SK-N-SH (cell line): ENCODE measurements around a stretch of chr6.

DNA sequence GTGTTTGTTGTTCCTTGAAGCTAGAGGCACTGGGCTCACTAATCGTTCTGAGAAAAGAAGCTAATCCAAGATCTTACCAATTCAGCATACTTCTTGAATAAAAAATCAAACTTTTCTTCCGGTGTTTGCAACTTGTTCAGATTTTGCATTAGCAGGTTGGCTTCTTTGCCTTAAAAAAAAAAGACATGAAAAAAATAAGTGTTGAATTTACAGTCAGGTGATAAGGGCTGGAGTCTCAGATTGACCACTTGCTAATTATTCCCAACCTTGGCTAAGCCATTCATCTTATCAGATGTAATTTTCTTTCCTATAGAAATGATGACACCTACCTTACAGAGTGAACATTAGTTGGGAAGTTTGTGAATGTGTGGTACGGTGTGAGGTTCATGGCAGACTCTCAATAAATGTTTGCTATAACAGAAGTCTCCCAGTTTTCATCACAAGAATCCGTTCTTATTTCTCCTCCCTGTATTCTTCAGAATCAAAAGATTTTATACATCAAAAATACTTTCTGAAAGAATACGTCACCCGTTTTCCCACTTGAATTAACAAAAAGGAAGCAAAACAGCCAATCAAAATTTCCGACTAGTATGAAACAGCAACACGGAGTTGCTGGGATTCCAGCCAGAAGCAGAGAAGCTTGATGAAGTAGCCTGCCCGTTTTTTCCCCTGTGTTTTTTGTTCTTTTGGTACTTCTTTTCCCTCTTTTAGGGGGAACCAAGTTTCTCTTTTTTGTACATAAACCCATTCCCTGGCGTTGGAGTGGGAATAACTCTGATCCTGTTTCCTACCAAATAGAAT is 14.8 kb downstream of the TXLNB start:
- RRBS, result no CpG with 5 or more reads among the region's 10 CpGs
CAGE:
- cytosol, long polyA plus RNA, result no peak
- long polyA plus RNA, result no peak
- nucleus, long polyA plus RNA, result no peak

DNA sequence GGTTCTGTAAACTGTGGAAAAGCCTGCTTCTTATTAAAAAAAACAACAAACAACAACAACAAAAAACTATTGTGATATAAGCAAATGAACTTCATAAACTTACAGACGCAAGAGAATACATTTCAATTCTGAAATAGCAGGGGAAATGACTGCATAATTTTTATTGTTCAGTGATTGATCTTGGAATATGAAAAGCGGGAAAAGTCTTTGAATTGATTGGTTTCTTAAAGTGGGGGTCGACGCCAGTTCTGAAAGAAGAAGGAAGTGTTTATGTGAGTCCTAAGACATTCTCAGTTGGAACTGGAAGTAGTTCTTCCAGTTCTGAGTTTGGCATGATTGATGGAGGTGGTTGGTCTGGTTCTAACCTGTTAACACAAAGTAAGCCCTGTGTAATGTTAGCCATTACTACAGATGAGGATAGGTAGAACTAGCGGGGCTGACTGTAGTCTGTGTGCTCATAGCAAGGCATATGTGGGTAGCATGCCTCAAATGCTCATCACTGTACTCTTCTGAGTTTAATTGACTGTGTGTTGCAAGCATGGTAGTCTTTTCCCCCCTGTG is 25.1 kb downstream of the CITED2 start:
- RRBS, result no CpG with 5 or more reads among the region's 5 CpGs
CAGE:
- cytosol, long polyA plus RNA, result no peak
- long polyA plus RNA, result no peak
- nucleus, long polyA plus RNA, result no peak

DNA sequence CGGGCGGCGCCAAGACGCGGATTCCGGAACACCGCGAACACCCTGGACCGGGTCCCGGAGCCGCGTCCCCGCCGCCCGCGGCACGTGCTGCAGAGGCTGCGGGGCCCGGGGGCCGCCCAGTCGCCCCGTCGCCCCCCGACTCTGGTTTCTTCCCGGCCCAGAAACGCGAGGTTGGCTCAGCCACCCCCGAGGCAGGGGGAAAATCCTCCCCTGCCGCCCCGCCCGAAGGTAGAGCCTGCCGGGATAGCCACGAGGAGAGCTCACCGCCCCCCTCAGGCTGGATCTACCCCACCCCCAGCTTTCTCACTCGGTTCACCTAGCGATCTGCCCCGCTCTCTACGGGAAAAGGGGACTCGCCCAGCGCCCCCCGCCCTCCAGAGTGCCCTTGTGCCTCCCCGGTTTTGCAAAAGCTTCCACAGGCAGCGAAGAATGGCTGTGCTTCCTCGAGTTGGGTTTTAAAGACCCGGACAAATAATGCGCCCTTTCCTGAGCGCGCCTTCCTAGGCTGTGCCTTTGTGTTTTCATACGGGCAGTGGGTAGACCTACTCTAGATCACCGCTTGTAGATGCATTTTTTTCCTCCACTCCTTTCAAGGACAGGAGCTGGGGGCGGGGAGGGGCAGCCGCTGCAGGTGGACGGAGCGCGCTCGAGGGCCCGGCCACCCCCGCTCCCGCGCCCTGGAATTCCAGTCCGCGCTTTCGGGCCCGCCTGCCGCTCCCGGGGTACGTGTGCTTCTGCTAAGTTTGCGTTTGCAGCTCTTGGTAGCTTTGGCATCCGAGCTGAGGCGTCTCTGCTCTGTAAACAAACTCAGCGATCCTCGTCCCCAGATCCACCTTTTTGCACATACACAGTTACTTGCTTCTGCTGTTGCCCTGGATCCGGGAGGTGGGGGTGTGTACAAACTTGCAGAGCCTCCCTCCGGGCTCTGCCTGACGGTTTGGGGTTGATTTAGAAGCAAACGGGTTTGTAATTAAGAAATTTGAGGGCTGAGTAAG is 564 bp upstream of the CITED2 start:
- RRBS, result 1% methylated on average over 43 of the region's 76 CpGs
CAGE:
- cytosol, long polyA plus RNA, result no peak
- long polyA plus RNA, result no peak
- nucleus, long polyA plus RNA, result no peak

GRCh38 chr6:139376513-139377082 is 2.1 kb upstream of the CITED2 start:
- RRBS, result no CpG with 5 or more reads among the region's 5 CpGs
CAGE:
- cytosol, long polyA plus RNA, result no peak
- long polyA plus RNA, result no peak
- nucleus, long polyA plus RNA, result no peak

DNA sequence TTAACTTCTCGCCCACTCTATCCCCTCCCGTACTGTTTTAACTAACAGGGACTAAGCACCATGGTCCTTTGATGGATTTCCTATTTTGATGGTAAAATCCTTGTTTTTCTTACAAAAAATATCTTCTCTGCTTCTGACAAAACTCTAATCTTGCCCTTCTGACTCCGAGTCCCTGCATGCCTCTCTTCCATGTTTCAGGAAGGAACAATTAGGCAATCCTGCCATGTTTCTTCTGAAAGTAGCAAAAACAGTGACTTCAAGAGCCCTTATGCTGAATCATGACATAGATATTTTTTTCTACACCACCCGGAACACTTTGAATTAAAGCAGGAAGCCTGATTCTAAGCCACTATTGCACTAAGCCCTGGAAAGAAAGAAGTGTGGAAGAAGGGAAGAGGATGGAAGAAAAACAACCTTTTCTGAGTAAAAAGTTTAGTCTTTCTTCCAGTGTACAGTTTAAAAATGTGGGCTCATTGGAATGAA is 159.1 kb upstream of the CITED2 start:
- RRBS, result no CpG with 5 or more reads among the region's 4 CpGs
CAGE:
- cytosol, long polyA plus RNA, result no peak
- long polyA plus RNA, result no peak
- nucleus, long polyA plus RNA, result no peak

DNA sequence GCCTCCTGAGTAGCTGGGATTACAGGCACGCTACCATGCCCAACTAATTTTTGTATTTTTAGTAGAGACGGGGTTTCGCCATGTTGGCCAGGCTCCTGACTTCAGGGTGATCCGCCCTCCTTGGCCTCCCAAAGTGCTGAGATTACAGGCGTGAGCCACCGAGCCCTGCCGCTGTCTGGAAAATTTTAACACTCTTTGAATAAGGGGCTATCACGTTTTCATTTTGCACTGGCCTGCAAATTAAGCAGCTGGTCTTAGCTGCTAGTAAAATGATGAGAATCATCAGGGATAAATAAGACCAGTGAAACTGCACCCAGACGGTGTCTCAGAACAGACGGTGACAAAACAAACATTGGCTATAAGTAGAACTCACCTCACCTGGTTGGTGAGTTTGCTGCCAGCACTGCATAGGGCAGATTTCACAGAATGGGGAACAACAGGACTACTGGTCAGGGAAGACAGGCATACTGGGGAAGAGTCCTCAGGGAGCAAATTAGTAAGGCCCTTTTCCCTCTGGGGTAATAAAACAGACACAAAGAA is 175.8 kb upstream of the CITED2 start:
- RRBS, result no CpG with 5 or more reads among the region's 10 CpGs
CAGE:
- cytosol, long polyA plus RNA, result no peak
- long polyA plus RNA, result no peak
- nucleus, long polyA plus RNA, result no peak

DNA sequence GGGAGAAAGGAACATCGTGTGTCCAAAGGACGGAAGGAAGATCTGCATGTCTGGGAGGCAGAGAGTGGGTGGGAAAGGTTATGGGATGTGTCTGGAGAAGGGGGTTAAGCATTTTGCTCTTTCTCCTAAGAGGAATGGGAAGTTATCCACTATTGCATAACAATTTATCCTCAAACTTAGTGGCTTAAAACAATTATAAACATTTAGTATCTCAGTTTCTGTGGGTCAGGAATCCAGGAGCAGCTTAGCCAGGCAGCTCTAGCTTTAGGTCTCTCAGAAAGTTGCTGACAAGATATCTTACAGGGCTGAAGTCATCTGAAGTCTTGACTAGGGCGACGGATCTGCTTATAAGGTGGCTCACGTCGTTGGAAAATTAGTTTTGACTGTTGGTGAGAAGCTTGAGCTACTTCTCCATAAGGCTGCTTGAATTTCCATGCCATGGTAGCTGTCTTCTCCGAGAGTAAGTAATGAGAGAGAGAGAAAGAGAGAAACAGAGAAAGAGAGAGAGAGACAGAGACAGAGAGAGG is 229.3 kb upstream of the CITED2 start:
- RRBS, result no CpG with 5 or more reads among the region's 7 CpGs
CAGE:
- cytosol, long polyA plus RNA, result no peak
- long polyA plus RNA, result no peak
- nucleus, long polyA plus RNA, result no peak

DNA sequence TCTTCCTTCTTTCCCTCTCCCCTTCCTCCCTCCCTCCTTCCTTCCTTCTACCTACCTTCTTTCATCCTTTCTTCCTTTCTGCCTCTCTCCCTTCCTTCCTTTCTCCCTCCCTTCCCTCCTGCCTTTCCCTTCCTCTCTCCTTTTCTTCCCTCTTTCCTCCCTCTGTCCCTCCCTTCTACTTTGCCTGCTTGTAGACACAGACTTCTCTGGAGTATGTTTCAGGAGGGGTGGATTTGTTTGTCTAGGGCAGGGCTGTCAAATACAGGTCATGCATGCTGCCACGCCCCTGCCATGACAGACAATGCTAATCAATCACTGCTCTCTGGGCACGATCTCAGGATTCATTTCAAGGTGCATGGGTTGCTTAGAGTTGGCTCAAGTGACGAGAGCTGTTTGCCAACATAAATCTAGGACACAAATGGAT is 281.6 kb upstream of the CITED2 start:
- RRBS, result no CpG with 5 or more reads among the region's 3 CpGs
CAGE:
- cytosol, long polyA plus RNA, result no peak
- long polyA plus RNA, result no peak
- nucleus, long polyA plus RNA, result no peak

DNA sequence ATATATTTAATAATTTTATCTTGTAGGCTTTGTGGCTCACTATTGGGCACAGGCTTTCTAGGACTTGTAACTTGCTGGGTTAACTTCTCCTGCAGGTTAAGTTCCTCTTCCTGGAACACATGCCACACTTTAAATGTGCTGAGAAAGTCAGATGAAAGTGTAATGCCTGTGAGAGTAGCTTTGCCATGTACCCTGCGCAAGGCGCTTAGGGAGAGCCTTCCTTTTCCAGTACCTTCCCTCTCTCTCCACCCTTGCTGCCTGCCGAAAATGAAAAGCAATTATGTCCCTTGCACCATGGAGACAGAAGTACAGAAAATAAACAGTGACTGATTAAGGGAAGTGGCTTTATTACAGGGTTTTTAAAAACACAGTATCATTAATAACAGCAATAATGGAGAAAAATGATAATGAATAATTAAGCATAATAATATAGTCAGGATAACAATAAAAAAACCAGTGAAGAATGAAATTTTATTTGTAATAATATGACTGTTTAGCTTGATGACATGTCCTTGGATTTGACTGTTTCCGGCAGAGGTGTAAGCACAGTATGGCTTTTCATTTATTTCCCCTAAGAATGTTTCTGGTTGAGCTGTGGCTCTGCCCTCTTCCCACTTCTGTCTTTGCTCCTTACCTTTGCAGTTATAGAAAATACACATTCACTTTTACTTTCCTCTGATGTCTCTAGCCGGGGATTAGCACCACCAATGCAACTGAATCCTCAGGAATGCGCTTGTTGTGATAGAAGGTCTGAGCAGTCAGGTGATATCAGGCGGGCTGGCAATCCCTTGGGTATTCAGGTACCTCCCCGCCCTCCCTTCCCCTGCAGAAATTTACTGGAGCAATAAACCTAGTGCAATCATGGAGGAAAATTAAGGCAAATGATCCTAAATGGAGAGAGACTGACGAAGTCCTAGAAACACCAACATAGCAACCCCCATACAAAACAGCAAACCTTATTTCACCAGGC is 472.4 kb upstream of the CITED2 start:
- RRBS, result no CpG with 5 or more reads among the region's 9 CpGs
CAGE:
- cytosol, long polyA plus RNA, result no peak
- long polyA plus RNA, result no peak
- nucleus, long polyA plus RNA, result no peak

DNA sequence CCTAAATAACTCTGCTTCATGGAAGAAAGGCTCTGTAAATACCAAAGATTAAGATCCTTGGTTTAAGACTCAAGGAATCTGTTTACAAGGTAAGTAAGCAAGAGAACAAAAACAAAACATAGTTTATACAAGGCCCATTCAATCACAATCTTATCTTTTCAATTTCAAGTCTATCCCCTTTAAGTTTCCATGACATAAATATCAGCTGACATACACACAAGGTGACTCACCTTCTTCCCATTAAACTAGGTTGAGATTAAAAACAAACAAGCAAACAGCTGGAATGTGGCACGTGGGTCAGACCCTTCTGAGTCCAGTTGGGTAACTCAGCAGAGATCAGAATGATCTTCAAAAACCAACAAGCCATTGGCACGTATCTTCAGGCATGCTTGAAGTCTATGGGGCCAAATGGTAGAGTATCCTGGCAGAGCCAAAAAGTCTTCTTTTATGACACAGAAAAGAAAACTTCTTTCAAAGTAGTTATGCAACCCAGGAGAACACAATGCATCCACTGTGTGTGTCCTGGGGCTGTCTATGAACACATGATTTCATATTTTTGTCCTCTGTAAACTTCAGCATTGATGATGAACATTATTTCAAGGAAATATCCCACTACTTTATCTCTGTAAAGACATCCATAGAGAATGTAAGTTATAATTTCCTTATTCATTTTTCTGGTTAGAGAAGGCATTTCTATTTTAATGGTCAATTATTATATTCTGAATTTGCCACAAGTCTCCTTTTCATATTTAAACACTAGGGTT is 603.5 kb upstream of the CITED2 start:
- RRBS, result no CpG with 5 or more reads among the region's 2 CpGs
CAGE:
- cytosol, long polyA plus RNA, result no peak
- long polyA plus RNA, result no peak
- nucleus, long polyA plus RNA, result no peak

DNA sequence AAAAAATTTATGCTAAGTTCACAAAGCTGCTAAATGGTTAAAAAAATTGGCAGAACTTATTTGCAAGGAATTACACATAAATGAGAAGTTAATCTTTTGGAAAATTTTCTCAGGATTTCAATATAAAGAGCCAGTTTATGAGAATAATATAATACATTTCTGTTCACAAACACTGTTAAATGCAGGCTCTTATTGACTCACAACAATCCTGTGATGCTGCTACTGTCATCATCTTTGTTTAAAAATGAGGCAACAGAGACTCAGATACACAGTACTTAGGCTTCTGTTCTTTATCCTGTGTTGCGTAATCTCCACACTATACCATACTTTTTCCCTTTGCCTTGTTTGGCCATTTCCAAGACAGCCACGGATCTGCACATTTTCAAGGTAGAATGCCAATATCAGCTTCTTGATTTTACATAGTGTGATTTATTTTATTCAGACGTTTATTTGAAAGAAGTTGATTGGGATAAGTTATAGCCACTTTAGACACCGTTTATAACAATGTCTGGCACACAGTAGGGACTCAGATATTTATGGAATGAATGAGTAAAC is 699.0 kb upstream of the CITED2 start:
- RRBS, result no CpG with 5 or more reads among the region's 4 CpGs
CAGE:
- cytosol, long polyA plus RNA, result no peak
- long polyA plus RNA, result no peak
- nucleus, long polyA plus RNA, result no peak

DNA sequence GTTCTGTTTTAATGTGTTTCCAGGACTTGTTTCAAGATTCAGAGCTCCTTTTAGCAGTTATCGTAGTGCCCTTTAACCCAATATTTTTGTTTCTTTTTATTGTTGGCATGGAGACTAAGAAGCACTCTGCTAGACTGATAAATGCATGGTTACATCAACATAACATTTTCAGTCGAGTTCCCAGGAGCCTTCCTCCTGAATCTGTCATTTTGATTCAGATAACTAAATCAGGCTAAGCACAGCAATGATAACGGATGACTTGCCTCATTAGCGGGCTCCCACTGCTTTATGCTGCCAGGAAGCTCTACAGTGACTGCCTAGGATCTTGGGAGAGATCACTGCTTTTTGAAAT is 772.8 kb upstream of the GJE1 start:
- RRBS, result no CpG with 5 or more reads among the region's 4 CpGs
CAGE:
- cytosol, long polyA plus RNA, result no peak
- long polyA plus RNA, result no peak
- nucleus, long polyA plus RNA, result no peak

- RRBS, result no CpG with 5 or more reads among the region's 3 CpGs
CAGE:
- cytosol, long polyA plus RNA, result no peak
- long polyA plus RNA, result no peak
- nucleus, long polyA plus RNA, result no peak
Measured at GRCh38 chr6:142259213-142259979, 42.4 kb upstream of the ADGRG6 start.

DNA sequence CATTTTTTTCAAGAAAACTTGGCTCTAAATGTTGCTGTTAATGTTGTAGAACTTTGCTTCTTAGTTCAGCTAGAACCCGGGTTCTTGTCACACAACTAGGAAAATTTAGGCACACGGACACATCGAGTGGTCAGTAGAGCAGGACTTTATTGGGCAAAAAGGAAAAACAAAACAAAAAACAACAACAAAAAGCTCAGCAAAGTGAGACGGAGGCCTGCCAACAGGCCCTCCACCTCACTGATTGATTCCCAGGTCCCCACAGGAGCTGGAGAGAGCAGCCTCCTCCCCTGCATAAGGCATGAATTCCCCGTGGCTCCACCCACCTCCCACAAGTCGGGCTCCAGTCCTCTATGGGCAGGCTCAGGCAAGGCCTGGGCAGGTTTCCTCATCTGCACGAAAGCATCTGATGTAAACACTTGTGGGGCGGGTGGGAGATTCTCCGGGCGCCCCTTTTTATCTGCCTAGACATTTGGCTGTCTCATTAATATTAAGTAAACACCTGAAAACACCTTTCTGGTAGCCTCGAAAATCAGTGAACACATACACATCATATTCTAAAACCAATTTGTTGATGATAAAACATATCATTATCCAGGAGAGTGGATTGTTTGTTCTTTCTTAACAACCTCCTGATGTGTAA is 75.4 kb downstream of the ADGRG6 start:
- RRBS, result no CpG with 5 or more reads among the region's 11 CpGs
CAGE:
- cytosol, long polyA plus RNA, result no peak
- long polyA plus RNA, result no peak
- nucleus, long polyA plus RNA, result no peak

- RRBS, result no CpG with 5 or more reads among the region's 11 CpGs
CAGE:
- cytosol, long polyA plus RNA, result no peak
- long polyA plus RNA, result no peak
- nucleus, long polyA plus RNA, result no peak
Measured at GRCh38 chr6:142759996-142760927, 184.7 kb downstream of the HIVEP2 start.

DNA sequence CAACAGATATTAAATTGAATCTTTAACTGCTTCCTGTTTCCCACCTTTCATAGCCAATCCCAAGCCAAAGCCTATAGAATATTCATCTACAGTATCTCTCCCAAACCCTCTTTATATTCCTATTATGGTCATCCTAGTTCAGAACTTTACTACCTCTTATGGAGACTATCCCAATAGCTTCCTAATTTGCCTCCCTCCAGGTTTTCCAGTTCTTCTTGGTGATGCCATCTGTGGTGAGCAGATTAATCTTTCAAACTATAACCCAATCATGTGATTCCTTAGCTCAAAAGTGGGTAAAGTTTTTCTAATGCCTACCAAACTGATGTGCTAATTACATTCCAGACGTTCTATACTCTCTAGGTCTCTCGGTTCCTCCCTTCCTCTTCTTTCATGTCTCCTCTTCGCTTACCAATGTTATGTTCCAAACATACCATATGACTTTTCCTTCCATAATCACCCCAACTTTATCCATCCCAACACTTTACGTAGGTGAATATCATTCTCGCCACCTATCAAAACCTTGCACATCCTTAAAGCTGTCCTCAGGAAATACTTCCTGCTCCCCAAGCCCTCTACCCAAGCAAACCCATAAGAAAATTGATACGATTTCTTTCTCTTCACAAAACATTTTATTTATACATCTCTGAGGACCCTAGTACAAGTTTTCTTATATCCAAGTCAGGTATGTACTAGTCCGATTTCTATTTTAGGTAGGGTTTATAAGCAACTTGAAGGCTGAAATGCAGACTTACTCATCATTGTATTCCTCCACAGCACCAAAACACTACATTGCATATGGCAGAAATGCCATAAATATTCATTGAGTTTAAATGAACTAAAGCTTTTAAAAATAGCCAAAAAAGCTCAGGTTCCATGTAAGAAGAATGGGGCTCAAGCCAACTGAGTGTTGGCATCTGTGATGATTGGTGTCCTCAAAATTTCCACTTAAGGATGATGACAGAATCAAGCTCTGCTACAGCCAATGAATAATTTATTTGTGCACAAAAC is 115.8 kb downstream of the HIVEP2 start:
- RRBS, result no CpG with 5 or more reads among the region's 7 CpGs
CAGE:
- cytosol, long polyA plus RNA, result no peak
- long polyA plus RNA, result no peak
- nucleus, long polyA plus RNA, result no peak

DNA sequence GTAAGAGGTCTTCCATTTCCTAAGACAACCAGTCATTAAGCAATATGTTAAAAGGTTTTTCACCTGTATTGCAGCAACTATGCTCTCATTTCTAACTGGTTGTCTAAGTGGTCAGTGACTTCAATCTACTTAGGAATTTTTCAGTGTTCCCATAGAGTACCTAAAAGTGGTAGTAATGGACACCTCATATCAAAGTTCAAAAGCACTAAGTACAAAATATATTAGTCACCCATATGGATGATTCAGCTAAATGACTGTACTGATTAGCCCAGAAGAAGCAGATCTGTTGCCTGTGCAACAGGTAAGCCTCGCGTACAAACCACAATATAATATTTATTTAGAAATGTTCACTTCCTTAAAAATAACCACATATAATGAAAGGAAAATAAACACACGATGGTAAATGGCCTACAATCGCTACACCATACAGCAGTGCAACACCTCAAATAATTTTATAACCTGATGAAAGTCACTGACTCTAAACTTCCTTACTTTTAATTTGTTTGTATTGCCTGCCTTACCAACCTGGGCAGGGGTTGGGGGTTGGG is 106.1 kb downstream of the HIVEP2 start:
- RRBS, result no CpG with 5 or more reads among the region's 4 CpGs
CAGE:
- cytosol, long polyA plus RNA, result no peak
- long polyA plus RNA, result no peak
- nucleus, long polyA plus RNA, result no peak

- RRBS, result no CpG with 5 or more reads among the region's 4 CpGs
CAGE:
- cytosol, long polyA plus RNA, result no peak
- long polyA plus RNA, result no peak
- nucleus, long polyA plus RNA, result no peak
Measured at GRCh38 chr6:142844994-142845599, 99.9 kb downstream of the HIVEP2 start.

GRCh38 chr6:142867397-142867791 is 77.6 kb downstream of the HIVEP2 start:
- RRBS, result no CpG with 5 or more reads among the region's 3 CpGs
CAGE:
- cytosol, long polyA plus RNA, result no peak
- long polyA plus RNA, result no peak
- nucleus, long polyA plus RNA, result no peak

DNA sequence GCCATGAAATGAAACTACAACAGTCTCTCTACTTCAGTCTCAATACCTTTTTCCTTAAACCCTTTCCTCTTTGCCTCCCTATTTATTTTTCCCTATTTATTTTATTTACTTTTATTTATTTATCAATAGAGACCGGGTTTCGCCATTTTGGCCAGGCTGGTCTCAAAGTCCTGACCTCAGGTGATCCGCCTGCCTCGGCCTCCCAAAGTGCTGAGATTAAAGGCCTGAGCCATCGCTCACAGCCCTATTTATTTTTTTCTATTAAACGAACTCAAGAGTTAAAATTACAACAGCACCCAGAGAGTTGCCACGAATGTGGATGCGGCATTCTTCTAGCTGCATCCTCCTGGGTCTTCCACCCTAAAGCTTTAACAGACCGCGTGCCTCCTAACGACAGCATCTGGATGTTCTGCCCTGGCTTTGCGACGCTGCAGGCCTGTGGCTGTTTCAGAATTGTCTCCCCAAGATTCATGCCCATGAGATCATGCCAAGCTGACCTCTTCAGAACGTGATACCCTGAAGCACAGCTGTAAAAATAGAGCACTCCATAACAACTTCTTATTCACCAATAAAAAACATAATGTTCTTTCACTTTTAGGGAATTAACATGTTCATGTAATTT is 26.8 kb downstream of the HIVEP2 start:
- RRBS, result 100% methylated on average over 1 of the region's 14 CpGs
CAGE:
- cytosol, long polyA plus RNA, result no peak
- long polyA plus RNA, result no peak
- nucleus, long polyA plus RNA, result no peak